ENCODE measurements around a stretch of chr17.

- PRO-cap: bidirectional peak, plus-strand start at chr17:2042796, minus-strand start at chr17:2042694
Measured at GRCh38 chr17:2042157-2043128, 621 bp downstream of the OVCA2 start.

DNA sequence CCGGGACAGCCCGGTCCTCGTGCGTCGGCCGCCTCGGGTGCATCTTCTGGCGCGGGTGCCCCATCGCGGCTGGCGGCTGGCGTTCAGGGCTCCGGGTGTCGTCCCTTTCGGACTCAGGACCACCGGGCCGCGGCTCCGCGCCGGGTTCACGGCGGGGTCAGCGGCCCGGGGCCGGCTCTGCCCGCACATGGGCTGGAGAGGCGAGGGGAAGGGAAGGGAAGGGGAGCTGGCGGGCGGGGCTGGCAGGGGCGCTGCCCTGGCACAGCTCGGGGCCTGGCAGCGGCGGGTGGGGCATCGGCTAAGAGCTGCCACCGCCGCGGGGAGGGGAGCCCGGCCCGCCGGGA lies 346 bp downstream of the HIC1 start:
- PRO-cap: no peak

DNA sequence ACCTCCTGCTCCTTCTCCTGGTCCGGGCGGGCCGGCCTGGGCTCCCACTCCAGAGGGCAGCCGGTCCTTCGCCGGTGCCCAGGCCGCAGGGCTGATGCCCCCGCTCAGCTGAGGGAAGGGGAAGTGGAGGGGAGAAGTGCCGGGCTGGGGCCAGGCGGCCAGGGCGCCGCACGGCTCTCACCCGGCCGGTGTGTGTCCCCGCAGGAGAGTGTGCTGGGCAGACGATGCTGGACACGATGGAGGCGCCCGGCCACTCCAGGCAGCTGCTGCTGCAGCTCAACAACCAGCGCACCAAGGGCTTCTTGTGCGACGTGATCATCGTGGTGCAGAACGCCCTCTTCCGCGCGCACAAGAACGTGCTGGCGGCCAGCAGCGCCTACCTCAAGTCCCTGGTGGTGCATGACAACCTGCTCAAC lies 1.6 kb downstream of the HIC1 start:
- PRO-cap: no peak

GRCh38 chr17:2056883-2057704 lies 2.2 kb downstream of the HIC1 start:
- PRO-cap: no peak

GRCh38 chr17:2058284-2059802 lies 3.9 kb downstream of the HIC1 start:
- PRO-cap: bidirectional peak, plus-strand start at chr17:2059404, minus-strand start at chr17:2059283

DNA sequence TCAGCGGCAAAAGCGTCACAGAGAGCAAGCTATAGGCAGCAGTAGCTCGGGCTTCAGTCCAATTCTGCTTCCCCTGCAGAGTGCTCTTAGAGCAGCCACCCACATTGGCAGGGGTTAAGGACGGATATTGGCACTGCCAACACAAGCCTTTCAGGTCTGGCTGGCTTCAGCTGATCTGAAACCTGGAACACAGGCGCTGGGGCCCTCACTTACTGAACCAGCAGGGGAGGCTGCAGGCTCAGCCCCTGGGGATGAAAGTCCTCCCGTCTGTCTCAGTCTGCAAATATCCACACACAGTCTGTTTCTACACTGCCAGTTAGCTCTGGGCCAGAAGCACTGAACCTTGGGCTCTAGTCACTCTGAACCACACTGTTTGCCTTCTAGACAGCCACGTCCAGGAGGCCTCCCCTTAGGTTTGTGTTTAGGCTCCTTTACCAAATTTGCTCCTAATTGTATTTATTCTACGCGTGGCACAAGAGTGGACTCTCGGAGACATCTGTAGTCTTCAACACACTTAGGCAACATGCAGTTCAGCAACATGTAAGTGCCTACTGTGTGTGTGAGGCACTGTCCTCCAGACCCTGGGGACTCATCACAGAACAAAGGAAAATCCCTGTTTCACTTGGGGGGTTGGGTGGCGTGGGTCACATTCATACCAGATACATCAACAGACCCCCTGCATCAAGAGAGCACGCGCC lies 40.2 kb downstream of the HIC1 start:
- PRO-cap: no peak

- PRO-cap: no peak
Measured at GRCh38 chr17:2334252-2335214, 1.7 kb downstream of the TSR1 start.

- PRO-cap: bidirectional peak, plus-strand start at chr17:2399109, minus-strand start at chr17:2398815
Measured at GRCh38 chr17:2398665-2399154, 2.1 kb downstream of the MNT start.

GRCh38 chr17:2595498-2596219 lies 2.2 kb downstream of the PAFAH1B1 start:
- PRO-cap: no peak

DNA sequence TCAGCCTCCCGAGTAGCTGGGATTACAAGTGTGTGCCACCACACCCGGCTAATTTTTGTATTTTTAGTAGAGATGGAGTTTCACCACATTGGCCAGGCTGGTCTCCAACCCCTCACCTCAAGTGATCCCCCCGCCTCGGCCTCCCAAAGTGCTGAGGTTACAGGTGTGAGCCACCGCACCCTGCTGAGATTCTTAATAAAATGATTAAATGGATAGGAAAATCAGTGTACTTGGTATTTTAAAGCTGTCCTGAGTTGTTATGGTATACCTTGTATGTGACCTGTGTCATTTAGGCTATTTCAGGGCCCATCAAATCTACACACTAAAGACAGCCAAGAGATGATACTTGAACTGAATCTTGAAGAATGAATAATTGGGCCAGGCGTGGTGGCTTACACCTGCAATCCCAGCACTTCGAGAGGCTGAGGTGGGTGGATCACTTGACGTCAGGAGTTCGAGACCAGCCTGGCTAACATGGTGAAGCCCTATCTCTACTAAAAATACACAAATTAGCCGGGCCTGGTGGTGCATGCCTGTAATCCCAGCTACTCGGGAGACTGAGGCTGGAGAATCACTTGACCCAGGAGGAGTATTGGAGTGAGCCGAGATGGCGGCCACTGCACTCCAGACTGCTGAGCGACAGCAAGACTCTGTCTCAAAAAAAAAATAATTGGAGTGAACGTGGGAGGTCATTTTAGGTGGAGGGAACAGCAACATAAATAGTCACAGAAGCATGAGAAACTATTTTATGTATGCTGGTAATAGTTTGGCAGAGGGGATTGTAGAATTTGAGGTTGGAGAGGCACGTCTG lies 10.9 kb downstream of the PAFAH1B1 start:
- PRO-cap: no peak

DNA sequence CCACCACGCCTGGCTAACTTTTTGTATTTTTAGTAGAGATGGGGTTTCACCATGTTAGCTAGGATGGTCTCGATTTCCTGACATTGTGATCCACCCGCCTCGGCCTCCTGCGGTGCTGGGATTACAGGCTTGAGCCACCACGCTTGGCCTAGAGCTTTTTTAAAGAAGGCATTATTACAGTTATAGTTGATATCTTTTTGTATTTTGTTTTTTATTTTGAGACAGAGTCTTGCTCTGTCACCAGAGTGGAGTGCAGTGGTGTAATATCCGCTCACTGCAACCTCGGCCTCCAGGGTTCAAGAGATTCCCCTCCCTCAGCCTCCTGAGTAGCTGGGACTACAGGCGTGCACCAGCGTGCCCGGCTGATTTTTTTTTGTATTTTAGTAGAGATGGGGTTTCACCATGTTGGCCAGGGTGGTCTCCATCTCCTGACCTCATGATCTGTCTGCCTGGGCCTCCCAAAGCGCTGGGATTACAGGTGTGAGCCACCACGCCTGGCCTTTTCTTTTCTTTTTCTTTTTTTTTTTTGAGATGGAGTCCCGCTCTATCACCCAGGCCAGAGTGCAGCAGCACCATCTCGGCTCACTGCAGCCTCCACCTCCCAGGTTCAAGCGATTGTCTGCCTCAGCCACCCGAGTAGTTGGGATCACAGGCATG lies 13.6 kb downstream of the PAFAH1B1 start:
- PRO-cap: no peak

GRCh38 chr17:2708161-2708669 lies 3.3 kb downstream of the CLUH start:
- PRO-cap: no peak

- PRO-cap: no peak
Measured at GRCh38 chr17:2801647-2802658, 5.7 kb downstream of the RAP1GAP2 start.

DNA sequence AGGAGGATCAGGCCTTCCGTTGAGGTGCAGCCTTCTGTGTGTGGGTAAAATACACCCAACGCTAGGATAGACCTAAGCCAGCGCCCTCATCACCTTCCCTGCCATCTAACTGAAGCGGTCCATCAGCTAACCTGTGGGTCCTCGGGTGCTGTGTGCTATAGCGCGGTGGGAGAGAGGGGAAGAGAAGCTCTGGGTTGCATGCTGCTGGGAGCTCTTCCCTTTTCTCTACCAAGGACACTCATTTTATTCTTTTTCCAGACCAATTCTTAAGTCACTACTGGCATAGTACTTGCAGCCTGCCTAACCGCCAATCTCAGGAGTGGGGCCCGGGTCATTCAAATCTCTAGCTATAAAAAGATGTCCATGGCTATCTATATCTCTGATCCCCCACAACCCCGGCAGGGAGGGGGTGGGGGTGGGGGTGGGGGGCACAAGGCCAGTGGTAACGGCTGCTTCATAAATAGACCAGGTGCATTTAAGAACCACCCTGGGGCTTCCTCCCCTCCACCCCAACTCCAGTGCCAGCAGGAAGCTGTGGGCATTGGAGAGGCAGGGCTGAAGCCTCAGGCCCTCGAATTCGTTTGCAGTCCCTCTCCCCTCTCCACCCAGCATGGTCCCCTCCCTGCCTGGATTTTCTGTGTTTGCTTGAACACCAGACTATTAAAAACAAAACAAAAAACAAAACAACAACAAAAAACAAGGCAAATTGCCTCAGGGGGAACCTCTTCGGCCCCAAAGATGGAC lies 55.9 kb downstream of the RAP1GAP2 start:
- PRO-cap: no peak

DNA sequence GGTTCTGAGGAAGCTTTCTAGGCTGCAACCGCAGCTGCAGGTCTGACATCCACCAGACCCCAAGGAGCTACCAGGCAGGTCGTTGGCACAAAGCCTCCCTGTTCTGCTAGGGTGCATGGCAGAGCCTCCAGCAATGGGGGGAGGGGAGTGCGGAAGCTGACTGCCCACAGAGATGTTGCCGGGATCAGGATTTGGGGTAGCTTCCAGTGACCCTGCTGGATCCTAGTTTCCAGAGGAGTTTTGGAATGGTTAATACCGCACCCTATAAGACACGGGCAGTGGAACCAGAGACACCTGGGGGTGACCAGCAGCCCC lies 58.5 kb downstream of the RAP1GAP2 start:
- PRO-cap: no peak

DNA sequence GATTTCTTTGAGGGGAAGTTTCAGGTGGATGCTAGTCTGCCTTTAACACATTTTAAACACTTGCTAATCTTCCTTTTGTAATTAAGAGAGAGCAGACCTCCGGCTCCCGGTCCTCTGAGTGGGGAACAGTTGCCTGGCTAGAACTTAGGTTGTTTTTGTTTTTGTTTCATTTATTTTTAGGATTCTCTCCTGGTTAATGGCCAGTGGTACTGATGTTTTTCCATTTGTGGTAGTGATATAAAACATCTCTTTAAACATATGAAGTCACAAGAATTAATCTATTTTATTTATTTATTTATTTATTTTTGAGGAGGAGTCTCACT lies 59.0 kb downstream of the RAP1GAP2 start:
- PRO-cap: no peak

DNA sequence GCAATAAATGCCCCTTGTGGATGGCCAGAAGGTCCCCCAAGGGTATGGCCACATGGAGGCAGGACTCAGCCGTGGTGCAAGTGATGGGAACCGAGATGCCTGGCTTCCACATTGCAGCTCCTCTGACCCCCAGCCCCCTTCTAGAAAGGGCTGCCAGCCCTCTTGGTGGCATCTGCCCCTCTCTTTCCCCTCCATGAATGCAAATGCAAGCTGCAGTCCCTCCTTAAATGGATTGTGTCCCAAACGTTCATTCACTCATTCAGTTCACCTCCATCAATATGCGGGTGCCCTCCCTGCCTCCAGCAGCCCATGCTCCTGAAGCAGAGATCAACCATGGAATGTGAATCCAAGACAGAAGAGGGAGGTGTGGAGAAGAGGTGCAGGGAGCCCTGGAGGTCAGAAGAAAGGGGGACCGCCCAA lies 69.5 kb downstream of the RAP1GAP2 start:
- PRO-cap: no peak

GRCh38 chr17:2949508-2950031 lies 113.8 kb downstream of the OR1D5 start:
- PRO-cap: no peak

GRCh38 chr17:2955176-2955705 lies 108.2 kb downstream of the OR1D5 start:
- PRO-cap: no peak

GRCh38 chr17:3029474-3029838 lies 34.0 kb downstream of the OR1D5 start:
- PRO-cap: no peak